Metanephros (tissue), 2 donors: ENCODE measurements around a stretch of chr9.

- RAMPAGE, long total RNA: no peak
Observed at GRCh38 chr9:65811244-65811874, 74.4 kb downstream of the FOXD4L4 start.

- RAMPAGE, long total RNA: no peak
Observed at GRCh38 chr9:67717834-67718413, 140.8 kb upstream of the ANKRD20A1 start.

GRCh38 chr9:68560531-68561041 is 19.9 kb upstream of the TMEM252 start:
- RAMPAGE, long total RNA: no peak

DNA sequence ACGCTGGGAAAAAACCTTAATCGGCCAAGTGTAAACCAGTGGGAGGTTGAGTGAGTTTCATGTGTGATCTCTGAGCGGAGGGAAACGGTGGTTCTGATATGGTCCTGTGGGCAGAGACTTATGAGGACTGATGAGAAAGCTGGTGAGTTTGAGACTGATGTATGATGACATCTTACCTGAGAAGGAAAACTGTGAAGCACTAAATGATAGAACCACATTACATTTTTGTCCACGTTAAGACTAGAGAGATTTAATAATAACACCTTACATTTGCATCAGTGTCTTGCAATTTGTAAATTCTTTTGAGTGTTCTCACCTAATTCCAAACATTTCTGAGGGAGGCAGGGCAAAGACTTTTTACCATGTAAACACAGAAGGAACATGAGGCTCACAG is 2.0 kb downstream of the PIP5K1B start:
- RAMPAGE, long total RNA: no peak

- RAMPAGE, long total RNA: no peak
Observed at GRCh38 chr9:68728121-68728762, 23.2 kb downstream of the PIP5K1B start.

GRCh38 chr9:68784547-68785260 is 4.8 kb downstream of the PABIR1 start:
- RAMPAGE, long total RNA: no peak

- RAMPAGE, long total RNA: no peak
Observed at GRCh38 chr9:68841166-68841444, 61.2 kb downstream of the PABIR1 start.

GRCh38 chr9:68845057-68845627 is 65.3 kb downstream of the PABIR1 start:
- RAMPAGE, long total RNA: no peak

DNA sequence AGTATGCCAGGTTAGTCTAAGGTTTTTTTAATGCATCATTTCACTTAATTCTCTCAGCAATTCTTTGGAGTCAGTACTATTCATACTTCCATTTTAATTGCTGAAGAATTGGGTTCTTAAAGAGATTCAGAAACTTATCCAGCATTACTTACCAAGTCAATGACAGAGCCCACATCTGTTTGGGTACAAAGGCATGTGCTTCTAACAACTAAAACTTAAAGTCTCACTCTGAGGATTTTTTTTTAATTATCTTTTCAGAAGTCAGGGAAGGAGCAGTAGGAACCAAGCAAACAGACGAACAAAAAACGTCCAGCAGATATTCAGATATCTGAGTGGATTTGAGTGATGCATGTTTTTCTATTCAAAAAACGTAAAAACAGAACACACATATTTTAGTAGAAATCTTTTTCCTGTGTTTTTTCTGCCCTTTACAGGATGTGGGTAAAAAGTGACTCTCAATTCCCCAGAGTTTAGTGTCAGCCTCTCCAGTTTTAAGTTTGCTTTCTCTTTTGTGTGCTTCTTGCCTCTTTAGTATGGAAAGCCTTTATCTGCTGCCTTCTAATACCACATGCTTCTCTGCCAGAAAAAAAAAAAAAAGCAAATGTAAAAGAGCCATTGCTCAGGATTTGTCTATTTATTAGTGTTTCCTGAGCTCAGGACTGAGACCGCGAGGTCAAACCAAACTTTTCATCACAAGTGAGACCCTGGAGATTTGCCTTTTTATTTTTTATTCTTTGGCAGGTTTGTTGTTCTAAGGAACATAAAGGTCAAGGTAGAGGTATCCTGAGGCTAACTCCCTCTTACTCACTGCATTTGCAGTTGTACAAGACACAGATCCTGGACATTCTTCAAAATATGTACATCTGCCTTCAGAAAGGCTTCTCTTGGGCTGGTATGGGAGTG is 116.2 kb downstream of the PABIR1 start:
- RAMPAGE, long total RNA: no peak

DNA sequence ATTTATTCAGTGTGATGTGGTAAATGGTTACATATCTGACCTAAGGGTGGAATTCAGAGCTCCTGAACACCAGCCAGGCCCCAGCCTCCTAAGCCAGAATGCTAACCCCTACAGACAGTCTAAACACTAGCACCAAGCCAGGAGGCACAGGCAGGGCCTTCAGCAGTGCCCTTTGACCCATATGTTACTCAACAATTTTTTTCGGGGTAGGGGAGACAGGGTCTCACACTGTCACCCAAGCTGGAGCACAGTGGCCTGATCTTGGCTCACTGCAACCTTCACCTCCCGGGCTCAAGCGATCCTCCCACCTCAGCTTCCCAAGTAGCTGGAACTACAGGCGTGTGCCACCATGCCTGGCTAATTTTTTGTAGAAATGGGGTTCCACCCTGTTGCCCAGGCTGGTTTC is 40.2 kb downstream of the PRKACG start:
- RAMPAGE, long total RNA: no peak

DNA sequence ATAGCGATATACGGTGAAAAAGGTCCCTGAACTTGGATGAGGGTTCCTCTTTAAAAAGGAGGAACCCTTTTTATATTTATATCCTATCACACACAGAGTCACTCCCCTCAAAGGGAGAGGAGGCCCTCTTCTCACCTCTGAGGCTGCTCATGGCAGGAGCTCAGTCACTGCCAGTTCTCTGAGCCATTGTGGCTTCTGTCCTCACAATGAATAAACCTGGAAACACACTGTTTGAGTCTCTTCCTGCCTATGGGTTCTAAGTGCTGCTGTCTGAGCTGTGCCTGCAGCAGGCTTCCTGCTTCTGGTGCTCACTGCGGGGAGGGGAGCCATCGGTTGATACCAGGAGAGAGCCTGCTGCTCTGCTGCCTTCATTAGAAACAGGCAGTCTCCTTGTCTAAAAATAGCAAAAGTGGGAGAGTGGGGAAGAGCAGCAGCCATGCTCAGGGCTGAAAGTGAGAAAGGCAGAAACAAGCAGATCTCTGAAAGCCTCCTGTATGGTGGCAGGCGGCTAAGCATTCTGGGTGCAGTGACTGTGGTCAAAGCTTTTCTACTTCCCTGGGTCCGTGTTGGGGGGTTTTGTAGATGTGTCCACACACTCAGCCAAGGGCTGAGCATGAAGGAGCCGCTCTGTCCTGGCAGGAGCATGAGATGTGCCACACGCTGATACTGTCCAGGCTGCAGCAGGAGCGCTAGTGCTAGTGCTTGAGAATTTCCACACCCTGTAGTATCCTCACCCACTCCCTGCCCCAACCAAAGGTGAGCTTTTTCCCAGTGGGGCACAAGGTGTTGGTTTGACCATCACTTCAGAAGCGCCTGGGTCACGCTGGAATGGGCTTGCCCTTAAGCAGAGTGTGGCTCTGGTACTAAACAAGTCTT is 34.2 kb downstream of the PRKACG start:
- RAMPAGE, long total RNA: no peak

- RAMPAGE, long total RNA: no peak
Observed at GRCh38 chr9:69019969-69020329, 6.0 kb upstream of the PRKACG start.

DNA sequence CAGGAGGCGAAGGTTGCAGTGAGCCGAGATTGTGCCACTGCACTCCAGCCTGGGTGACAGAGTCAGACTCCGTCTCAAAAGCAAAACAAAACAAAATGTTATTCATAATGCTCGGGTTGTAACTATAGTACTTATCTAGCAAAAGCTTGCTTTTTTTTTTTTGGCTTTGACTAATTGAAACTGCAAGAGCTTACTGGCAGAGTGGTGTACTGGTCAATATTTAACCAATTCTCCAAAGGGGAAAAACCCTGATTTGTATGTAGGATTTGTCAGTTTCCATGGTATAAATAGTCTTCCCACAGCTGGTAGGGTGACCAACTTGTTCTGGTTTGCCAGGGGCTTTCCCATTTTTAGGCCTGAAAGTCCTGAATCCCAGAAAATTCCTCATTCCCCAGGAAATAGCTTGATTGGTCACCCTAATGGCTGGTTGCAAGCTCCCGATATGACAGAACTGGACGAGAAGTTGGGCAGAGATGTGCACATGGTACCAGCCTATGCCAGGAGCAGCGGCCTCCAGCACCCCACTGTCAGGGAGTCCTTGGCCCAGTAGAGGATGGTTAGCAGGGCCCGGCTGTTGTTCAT is 58.0 kb downstream of the FXN start:
- RAMPAGE, long total RNA: no peak

GRCh38 chr9:69121621-69122115 is 52.4 kb upstream of the TJP2 start:
- RAMPAGE, long total RNA: no peak

GRCh38 chr9:69170636-69171547 is 3.2 kb upstream of the TJP2 start:
- RAMPAGE, long total RNA: no peak

GRCh38 chr9:69247190-69247716 is 73.2 kb downstream of the TJP2 start:
- RAMPAGE, long total RNA: no peak

DNA sequence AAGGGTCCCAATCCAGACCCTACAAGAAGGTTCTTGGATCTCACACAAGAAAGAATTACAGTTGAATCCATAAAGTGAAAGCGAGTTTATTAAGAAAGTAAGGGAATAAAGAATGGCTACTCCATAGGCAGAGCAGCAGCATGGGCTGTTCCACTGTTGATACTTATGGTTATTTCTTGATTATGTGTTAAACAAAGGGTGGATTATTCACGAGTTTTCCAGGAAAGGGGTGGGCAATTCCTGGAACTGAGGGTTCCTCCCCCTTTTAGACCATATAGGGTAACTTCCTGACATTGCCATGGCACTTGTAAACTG is 18.1 kb upstream of the ENTREP1 start:
- RAMPAGE, long total RNA: no peak

DNA sequence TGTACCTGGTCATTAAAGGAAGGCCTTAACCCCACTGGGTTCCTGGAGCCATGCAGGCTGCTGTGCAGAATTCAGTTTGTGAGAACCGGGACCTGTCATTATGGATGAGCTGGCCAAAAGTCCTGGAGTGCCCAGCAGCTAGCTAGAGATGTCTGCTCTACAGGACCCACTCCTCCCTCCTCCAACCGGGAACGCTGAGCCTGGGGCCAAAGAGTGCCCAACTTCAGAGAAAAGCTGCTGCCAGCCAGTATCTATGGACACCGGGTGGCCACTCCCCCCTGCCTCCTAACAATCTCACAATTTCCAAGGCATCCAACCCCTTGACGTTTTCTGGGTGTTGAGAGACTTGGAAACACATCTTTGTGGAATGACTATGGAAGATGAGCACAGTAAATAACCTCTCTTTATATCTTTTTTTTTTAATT is 1.3 kb downstream of the ENTREP1 start:
- RAMPAGE, long total RNA: no peak

DNA sequence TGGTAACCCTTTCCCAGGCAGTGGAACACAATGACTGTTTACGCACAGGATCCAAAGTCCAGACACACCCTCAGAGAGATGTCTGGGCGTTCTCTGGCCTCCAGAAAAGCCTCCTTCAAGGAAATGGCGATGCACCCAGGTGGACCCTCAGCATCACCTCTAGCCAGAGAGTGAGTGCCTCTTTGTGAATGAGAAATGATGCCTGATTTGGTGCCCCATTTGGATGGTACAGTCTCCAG is 145.5 kb downstream of the ENTREP1 start:
- RAMPAGE, long total RNA: no peak

DNA sequence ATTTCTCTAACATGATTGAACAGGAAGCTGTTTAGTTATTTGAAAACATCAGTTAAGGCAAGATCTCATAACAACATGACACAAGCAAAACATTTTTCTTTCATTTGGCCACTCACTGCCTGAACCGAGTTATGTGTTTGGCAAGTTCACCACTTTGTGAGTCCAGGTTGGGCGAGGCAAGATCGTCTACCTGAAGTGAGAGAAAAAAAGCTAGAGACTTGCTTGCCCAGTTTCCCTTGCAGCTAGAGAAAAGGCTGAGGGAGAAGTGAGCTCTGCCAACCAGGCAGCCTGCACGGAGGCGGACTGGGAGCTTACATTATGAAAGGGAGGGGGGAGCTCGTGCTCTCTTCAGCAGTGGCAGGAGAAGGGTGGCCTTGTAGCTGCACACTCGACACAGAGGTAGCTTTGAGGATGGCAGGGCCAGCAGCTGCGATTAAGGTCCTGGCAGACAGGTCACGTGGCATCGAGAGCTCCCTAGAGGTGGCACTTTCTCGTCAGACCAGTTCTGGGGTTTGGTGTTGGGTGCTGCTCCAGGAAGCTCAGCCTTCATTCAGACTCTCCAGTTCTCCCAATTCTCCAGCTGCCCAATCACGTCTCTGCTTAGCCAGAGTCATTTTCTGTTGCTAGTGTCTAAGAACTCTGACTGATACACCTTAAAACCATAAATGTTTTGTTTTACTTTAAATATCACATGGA is 26.7 kb downstream of the APBA1 start:
- RAMPAGE, long total RNA: no peak